ENCODE measurements around the gene PXDC1.

- PRO-cap: no peak
- RAMPAGE, long total RNA: no peak
- RRBS: no CpG with 5 or more reads among the region's 5 CpGs
These were observed 141.5 kb downstream of the GMDS start for GRCh38 chr6:2103873-2104295.

- PRO-cap: no peak
- RAMPAGE, long total RNA: no peak
- RRBS: no CpG with 5 or more reads among the region's 7 CpGs
These were observed 135.0 kb downstream of the GMDS start for GRCh38 chr6:2110249-2110905.

- PRO-cap: no peak
- RAMPAGE, long total RNA: no peak
- RRBS: no CpG with 5 or more reads among the region's 7 CpGs
These were observed 235.2 kb upstream of the GMDS start for GRCh38 chr6:2480564-2481011.

GRCh38 chr6:2630235-2630809 is 120.4 kb downstream of the MYLK4 start:
- PRO-cap: no peak
- RAMPAGE, long total RNA: no peak
- RRBS: no CpG with 5 or more reads among the region's 7 CpGs

DNA sequence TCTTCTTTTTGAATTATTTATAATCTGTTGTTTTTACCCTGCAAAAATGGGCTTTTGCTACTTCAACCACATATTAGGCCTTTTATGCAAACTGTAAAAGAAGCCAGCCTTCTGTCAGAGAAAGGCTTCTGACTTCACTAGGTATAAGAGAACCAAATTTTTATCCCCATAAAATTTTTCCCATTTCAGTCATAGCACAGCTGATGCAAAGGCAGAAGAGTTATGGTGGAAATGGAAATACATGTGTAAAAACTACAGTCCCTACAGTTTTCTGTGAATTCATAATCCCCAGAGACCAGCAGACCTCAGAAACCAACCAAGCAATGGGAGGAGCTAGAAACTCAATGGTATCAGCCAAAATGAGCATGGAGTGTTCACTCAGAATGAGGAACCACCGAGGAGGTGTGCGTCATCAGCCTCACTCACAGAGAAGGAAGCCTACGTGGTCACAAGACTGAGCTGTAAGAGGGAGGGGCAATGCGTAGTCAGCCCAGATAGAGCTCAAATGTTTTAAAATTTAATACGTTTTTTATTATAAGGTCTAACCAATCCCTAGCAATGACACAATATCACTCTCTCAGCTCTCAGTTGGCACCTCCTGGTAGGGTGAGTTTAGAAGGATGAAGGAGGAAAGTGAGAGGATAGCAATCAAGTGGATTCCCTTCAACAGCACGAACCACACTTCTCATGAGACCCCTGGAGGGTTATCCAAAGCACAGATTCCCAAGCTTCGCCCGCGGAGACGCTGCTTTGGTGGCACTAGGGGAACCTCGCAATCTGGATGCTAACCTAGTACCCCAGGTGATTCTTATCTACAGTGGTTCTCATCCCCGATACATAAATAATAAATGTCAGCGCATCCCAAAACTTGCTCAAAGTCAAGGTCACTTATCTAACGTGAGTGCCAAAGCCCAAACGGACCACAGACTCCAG is 17.4 kb downstream of the MYLK4 start:
- PRO-cap: no peak
- RAMPAGE, long total RNA: no peak
- RRBS: no CpG with 5 or more reads among the region's 15 CpGs

DNA sequence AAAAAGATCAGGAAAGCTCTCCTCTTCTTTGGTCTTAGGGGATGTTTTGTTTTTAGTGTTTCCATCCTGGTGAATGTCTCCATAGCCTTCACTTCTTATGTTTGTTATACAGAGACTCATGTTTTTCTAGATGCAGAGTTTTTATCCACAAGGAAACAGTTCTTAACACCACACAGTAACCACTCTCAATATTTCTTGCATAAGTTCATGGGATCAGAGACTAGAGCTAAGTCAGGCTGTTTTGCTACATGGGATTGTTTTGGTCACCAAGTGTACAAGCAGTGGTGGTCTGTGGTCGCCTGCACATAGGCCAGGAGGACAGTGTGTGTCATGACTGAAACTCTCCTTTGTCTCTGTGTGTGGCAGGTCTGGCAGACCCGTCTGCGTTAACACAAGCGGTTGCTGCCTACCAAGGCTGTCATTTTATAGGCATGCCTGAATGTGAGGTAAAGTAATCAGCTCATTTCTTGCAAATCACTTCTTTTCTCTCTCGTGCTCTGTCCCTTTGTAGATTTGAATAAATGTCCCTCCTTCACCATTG is 18.8 kb downstream of the WRNIP1 start:
- PRO-cap: no peak
- RAMPAGE, long total RNA: no peak
- RRBS: no CpG with 5 or more reads among the region's 5 CpGs

DNA sequence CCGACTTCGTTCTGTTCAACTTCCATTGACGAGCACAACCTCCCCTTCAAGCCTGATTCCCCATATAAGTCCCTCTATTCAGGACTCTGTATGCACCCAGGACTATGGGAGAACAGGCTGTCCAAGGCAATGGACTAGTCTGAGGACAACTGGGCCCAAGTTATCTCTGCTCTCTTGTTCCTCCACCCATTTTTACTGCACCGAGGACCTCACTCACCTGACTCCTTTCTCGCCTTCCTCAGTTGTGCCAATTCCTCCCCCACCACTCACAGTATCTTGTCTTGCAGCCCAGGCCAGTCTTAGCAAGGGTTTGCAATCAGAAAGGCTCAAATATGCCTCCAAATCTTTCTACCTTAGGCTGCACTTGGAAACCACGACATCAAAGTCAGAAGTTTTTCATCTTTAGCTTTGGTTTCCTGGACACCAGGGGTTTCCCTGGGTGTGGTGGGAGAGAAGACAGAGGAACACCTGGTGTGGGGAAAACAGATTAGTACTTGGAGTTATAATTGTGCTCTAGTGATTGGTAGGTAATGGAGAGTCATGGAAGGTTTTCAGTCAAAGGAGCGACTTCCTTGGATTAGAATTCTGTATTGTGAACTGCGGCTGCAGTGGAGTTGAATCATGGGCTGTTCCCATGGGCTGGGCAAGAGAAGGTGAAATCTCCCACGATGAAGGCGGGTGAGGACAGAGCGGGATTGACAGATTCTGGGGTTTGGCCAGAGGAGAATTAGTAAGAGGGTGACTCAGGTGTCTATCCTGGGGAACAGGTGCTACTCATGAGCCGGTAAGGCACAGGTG is 32.0 kb downstream of the SERPINB1 start:
- PRO-cap: no peak
- RAMPAGE, long total RNA: no peak
- RRBS: no CpG with 5 or more reads among the region's 12 CpGs

DNA sequence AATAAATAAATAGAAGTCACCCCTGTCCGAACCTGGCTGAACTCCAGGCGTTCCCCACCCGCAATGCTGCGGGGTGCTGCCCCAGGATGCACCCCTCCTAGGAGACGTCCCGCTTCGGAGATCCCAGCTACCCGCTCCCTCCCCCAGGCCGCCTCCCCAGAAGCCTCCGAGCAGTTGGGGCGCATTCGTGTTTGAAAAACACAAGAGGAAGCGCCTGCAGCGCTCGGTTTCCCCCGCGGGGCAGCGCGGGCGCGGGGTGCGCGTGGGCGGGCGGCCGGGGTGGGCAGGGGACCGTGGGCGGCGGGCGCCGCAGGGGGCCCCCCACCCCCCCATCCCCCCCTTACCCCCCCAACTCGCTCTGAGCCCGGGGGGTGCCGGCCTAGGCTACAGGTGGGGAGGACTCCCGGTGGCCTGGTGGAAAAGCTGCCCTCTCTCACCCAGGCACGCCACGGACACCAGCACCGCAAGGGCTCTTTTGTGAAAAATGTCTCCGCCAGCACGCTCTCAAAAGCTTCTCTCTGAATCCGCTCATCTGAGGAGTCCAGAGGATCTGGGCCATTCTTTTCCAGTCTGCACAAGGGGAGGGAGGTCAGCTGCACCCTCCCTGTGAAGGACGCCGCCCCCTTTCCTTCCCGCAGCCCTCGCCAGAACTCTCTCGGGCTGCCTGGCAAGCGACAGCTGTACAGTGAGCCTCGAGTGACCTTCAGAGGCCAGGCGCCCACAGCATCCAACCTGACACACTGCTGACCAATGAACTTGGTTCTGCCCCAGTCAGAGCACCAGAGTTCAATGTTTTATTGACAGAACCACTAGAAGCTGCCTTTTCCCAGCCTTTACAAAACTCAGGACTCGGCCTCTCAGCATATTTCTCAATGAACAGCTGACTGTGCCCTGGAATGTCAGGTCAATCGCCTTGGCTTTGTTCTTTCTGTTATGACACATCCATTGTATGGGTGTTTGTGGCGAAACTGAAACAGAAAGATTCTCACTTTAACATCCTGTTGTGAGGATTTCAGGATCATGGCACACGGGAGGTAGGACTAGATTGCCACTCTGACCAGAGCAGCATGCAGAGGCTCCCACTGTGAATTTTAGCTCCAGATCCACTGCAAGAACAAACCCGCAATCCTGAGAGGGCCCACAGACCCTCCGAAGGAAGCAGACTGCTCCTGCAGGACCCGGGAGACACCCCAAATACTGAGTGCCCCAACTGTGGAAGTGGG is 26.8 kb downstream of the SERPINB9 start:
- PRO-cap: no peak
- RAMPAGE, long total RNA: no peak
- RRBS: 0% methylated on average over 6 of the region's 56 CpGs

GRCh38 chr6:2942673-2943244 is 28.6 kb downstream of the SERPINB6 start:
- PRO-cap: no peak
- RAMPAGE, long total RNA: no peak
- RRBS: no CpG with 5 or more reads among the region's 10 CpGs

DNA sequence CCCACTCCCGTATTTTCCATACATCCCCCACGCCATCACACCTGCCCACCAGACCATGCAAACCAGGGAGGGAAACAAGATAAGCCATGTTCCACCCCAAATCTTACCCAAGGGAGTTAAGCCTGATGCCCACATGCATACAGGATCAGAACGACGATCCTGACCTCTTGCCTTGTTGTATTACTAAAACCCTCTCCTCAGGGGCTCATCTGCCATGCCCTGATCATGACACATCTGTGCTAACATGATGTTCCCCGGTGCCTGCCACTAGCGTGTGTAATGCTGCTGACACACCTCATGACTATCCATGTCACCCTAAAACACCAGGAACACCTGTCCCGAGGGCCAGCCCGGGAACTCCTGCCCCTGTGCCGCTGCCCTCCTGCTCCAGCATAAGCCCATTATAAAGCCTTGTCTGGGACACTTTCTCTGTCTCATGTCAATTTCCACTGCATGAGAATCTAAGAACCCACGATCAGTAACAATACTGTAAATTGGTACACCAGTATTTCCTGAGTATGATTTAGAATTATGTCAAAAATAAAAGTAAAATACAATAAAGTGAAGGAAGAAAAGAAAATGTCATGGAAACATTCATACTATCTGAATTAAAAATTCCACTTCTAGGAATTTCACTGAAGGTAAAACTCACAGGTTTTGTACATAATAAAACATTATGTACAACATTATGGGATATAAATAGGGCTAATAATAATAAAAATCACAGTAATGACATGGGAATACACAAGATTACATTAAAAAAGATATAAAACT is 7.5 kb downstream of the SERPINB6 start:
- PRO-cap: no peak
- RAMPAGE, long total RNA: no peak
- RRBS: 96% methylated on average over 4 of the region's 10 CpGs

- PRO-cap: no peak
- RAMPAGE, long total RNA: no peak
- RRBS: no CpG with 5 or more reads among the region's 13 CpGs
These were observed 12.5 kb upstream of the RIPK1 start for GRCh38 chr6:3055792-3056267.

GRCh38 chr6:3076501-3077346 is 8.4 kb downstream of the RIPK1 start:
- PRO-cap: no peak
- RAMPAGE, long total RNA: no peak
- RRBS: no CpG with 5 or more reads among the region's 14 CpGs

GRCh38 chr6:3171248-3171683 is 13.9 kb upstream of the TUBB2A start:
- PRO-cap: no peak
- RAMPAGE, long total RNA: no peak
- RRBS: no CpG with 5 or more reads among the region's 9 CpGs

- PRO-cap: no peak
- RAMPAGE, long total RNA: no peak
- RRBS: no CpG with 5 or more reads among the region's 11 CpGs
These were observed 11.6 kb upstream of the PSMG4 start for GRCh38 chr6:3247192-3247513.

DNA sequence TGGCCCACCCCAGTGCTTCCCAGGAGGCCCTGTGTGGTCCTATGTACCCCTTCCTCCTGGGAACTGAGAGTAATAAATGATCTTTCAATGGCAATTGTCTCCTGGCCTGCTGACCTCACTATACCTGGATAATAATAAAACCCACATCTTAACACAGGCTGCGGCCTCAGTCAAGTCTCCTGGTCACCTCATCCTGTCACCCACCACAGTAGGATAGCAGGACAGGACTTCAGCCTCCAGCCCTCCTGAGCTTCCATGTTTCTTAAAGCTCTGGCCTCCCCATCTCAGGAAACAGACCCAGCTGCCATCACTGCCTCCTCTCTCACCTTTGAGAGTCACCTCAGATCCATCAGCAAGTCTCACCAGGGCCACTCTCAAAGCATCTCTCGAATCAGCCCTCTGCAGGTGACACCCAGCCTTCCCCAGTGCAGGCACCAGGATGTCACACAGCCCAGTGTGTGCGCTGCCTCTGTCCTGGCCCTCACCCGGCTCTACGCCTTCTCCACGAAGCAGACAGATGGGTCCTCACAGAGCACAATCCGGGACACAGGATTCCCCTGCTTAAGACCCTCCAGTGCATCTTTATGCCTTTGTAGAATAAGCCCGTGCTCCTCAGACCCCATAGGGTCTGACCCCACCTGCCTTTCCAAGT is 59.9 kb downstream of the PSMG4 start:
- PRO-cap: no peak
- RAMPAGE, long total RNA: no peak
- RRBS: 95% methylated on average over 4 of the region's 8 CpGs

GRCh38 chr6:3372840-3373672 is 83.8 kb downstream of the SLC22A23 start:
- PRO-cap: no peak
- RAMPAGE, long total RNA: no peak
- RRBS: no CpG with 5 or more reads among the region's 7 CpGs

DNA sequence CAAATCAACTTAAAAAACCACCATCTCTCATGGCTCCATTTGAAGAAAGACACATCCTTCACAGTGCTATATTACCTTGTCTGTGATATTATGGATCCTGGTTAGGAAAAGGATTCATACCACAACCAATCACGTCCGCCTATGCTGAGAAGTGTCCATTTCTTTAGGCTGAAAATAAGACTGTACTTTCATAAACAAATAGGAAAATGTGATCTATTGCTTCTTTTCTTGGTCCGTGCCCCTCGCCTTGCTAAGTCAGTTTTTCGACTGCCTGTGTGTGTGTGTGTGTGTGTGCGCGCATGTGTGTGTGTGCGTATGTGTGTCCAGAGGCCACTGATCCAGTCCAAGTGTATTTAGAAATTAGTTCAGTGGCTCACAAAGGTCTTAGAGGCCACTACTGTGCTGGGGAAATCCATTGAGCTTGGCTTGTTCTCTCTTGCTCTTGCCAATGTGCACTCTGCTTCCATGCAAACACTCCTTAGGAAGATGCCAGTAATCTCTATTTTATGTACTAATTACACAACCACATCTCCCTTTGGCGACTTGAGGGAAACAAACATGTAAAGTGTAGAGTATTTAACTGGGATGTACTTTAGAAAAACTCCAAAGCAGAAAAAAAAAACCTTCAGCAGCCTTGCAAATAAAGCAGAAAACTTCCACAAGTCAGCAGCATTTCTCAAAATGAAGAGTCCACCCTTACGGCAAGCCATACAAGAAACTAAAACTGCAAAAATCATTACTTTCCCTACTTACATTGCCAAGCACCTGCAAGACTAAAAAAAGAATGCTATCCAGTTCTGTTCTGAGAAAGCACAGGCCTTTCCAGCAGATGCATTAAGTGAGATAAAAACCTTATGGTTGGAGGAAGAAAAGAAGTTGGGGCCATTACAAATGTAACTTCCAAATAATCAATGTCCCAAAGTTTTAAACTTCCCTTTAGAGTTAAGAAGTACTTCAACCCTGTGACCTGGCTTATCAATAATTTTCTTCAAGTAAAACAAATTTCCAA is 50.3 kb downstream of the SLC22A23 start:
- PRO-cap: no peak
- RAMPAGE, long total RNA: no peak
- RRBS: no CpG with 5 or more reads among the region's 10 CpGs

DNA sequence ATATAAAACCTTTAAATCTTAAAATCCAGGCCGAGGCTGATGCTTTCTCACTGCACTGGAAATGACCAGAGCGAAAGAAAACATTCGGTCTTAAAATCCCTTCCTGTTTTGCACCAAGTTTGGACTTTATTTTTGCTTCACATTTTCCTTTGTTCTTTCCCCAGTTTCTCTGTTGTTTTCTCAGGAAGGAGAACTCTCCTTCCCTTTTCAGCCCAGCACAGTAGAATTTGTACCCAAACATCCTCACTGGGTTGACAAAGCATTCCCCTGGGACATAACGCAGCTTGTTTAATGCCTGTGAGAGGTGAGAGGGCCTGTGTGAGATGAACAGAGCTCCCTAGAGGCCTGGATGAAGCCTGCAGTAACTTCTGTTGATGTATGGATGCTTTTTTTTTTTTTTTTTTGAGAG is 104.8 kb upstream of the SLC22A23 start:
- PRO-cap: no peak
- RAMPAGE, long total RNA: no peak
- RRBS: no CpG with 5 or more reads among the region's 4 CpGs

GRCh38 chr6:3736042-3736509 is 15.4 kb downstream of the PXDC1 start:
- PRO-cap: no peak
- RAMPAGE, long total RNA: no peak
- RRBS: no CpG with 5 or more reads among the region's 4 CpGs

DNA sequence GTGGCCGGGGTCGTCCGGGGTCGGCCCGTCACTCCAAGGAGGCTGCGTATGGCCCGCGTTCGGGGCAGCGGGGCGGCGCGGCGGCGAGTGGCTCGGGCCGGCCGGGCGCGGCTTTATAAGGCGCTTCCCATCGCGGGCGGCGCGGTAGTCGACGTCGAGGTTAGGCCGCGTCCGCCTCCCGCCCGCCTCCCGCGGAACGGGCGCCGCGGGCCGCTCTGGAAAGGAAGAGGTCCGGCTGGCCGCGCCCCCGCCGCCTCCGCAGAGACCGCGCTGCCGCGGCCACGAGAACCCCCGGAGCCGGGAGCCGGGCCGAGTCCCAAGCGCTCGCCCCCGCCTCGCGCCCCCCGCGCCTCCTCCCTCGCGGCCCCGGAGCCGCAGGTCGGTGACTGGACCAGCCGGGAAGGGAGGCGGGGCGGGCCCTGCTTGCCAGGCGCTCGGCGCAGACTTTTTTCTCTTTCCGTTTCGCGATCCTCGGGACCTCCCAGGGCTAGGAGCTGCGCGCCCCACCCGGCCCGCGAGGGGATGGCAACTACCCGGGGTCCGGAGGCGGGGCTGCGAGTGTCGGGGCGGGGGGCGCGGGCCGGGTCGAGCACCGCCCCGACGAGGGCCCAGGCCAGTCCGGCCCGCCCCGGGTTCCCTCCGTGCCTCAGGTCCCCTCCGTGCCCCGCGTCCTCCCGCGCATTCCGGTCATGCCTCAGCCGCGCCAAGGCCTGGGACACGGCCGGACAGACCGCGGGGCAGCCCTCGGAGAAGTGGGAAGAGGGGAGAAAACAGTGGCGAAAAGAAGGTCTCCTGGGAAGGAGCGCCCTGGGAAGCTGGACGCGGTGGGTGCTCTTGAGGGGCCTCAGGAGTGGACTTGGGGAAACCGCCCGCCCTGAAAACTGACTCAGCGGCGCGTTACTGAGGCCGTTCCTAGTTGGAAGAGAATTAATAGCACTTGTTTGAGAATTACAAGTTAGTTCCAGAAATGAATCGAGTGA is at the start of gene PXDC1:
Gene PXDC1 (minus strand): TSS at position 89 of the 980 bp plus-strand sequence.
- PRO-cap: bidirectional peak, plus-strand start at position 465 of the sequence, minus-strand start at position 89 of the sequence
- RAMPAGE, long total RNA: no peak
- RRBS: under 1% methylated on average over 59 of the region's 124 CpGs